Body of pancreas (tissue), 2 donors: ENCODE measurements around a stretch of chr7.

- PRO-cap = unidirectional peak, minus-strand start at chr7:6946224
- RAMPAGE, long total RNA, 2 experiments = no peak in any of the 2 experiments
Measured at GRCh38 chr7:6945940-6946453, 119.9 kb upstream of the CCZ1B start.

GRCh38 chr7:7100395-7100769 lies 82.0 kb upstream of the C1GALT1 start:
- PRO-cap = no peak
- RAMPAGE, long total RNA, 2 experiments = no peak in any of the 2 experiments

DNA sequence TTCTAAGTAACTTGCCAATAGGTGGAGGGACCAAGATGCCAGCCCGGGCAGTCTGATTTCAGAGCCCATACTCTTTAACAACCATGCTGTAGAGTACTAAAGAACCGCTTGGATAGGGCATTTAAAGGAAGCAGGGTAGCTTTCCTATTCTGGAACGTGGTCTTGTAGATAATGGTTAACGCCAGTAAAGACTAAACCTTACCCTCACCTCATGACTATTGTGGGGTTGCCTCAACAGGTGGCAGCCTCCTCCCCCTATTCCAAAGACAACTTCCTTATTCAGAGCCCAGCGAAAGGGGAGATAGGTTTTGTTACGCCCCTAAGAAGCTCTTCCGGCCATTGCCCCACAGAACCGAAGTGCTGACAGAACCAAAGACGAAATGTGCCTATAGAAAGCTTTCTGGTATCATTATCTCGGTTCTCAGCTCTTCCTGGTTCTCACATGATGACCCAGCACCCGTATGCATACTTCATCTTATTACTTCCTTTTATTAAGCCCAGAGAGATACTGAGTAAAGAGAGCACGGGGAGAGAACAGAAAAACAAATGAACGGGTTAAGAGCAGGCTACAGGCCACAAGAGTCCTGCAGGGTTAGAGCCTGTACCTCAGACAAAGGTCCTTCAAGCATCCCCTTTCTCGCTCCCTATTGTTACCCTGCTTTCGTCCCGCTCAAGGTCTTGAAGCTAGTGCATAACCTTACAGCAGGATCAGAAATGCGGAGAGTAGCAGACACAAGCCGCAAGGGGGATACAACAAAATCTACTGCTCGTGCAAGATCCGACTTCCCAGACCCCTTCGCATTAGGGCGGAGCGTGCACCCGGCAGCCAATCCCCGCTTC lies 502 bp upstream of the C1GALT1 start:
- PRO-cap = bidirectional peak, plus-strand start at position 339 of the sequence, minus-strand start at position 362 of the sequence; bidirectional peak, plus-strand start outside the sequence, minus-strand start at position 762 of the sequence
- RAMPAGE, long total RNA, 2 experiments = no peak in any of the 2 experiments

DNA sequence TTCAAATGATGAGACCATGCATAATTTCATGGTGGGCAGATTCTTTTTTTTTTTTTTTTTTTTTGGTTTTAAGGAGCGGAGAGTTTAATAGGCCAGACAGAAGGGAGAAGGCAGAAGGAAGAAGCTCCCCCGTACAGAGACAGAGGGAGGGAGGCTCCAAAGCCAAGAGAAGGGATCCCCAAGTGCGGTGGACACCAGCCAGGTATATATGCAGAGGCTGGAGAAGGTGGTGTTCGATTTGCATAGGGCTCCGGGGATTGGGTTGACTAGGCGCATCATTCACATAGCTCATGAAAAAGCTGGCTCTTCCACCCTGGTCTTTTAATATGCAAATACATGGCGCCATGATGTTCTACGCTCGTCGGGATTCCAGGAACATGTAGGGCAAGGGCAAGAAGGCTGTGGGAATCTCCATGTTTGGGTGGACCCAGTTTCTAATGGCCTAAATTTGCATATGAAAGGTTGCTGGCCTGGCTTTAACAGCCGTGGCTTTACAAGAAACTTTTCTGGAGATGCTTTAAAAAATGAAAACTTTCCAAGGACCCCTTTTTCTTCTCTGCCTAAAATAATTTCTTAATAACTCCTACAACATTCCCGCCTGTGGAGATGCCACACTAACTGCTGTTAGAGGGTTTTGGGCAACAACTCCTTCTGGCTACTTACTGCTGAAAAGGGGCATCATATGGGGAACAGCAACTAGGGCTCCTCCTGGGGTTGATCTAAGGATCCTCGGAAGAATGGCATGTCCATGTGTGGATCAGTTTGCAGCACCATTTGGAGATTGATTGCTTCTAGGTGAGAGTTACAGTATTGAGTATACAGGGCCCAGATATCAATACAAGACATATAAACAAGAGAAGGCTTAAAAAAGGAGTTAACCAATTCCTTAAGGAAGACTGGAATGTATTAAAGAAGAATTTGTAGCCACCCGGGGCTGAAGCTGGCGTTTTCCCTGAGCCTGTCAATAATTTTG lies 28.3 kb downstream of the C1GALT1 start:
- PRO-cap = no peak
- RAMPAGE, long total RNA, 2 experiments = no peak in any of the 2 experiments

DNA sequence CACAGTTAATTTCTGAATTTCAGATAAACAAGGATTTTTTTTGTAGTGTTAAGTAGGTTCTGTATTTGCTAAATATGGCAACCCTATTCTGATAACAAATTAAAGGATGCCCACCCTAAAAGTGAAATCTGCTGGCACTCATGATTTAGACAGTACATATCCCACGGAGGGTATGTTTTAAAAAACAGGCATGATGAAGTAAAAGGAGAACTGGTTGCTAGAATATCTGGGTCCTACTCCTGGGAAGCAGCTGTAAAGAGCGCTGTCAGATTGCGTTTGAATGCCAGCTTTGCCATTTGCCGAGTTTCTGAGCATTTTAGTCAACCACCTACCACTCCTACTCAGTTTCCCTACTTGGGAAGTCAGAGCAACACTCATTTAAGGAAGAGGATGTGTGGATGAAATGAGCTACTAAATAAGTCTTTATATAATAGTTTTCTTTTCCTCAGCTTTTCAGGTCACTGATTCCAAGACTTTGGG lies 1.2 kb upstream of the UMAD1 start:
- PRO-cap = no peak
- RAMPAGE, long total RNA, 2 experiments = no peak in any of the 2 experiments

DNA sequence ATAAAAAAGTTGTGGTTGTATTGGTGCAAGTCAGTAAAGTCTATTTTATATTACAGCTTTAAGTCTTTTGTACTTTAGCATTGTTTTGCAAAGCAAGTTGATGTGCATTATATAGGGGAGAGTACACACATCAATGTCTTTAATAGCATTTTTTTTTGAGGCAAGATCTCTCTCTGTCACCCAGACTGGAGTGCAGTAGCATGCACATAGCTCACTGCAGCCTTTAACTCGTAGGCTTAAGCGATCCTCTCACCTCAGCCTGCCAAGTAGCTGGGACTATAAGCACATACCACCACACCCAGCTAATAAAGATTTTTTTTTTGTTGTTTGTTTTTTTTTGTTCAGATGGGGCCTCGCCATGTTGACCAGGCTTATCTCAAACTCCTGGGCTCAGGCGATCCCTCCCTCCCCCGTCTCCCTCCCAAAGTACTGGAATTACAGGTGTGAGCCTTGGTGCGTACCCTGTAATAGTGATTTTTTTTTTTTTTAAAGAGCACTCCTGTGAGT lies 1.5 kb downstream of the UMAD1 start:
- PRO-cap = unidirectional peak, minus-strand start at position 225 of the sequence
- RAMPAGE, long total RNA, 2 experiments = no peak in any of the 2 experiments

DNA sequence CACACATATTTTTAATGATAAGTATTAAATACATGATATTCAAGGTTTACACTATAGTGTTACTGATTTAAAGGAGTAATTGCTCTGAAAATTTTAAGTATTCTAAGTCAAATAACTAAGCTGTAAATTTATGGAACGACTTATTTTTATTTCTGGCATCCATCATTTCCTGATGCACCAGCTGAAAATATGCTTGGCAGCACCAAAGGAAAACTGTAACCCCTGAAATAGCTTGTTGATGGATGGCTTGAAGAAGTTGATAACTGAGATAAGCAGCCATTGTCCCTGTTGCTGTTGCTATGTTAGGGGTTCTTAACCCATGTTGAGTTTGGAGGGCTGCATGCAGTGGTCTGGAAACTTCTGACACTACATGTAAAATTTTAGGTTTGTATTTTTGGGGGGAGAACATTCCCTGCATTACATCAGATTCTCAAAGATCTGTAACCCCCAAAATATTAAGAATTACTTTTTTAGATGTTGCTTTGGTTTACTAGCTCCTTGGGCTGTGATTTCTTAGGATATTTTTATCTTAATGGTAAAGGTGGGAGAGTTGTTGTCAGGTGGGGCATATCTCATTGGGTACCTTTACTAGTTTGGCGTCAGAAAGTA lies 30.6 kb downstream of the RPA3 start:
- PRO-cap = no peak
- RAMPAGE, long total RNA, 2 experiments = no peak in any of the 2 experiments

GRCh38 chr7:7699269-7699766 lies 19.1 kb downstream of the RPA3 start:
- PRO-cap = no peak
- RAMPAGE, long total RNA, 2 experiments = no peak in any of the 2 experiments

- PRO-cap = no peak
- RAMPAGE, long total RNA, 2 experiments = no peak in any of the 2 experiments
Measured at GRCh38 chr7:7719074-7719740, 800 bp upstream of the RPA3 start.

GRCh38 chr7:7830020-7830593 lies 111.7 kb upstream of the RPA3 start:
- PRO-cap = no peak
- RAMPAGE, long total RNA, 2 experiments = no peak in any of the 2 experiments

- PRO-cap = no peak
- RAMPAGE, long total RNA, 2 experiments = no peak in any of the 2 experiments
Measured at GRCh38 chr7:8221038-8221647, 40.8 kb downstream of the ICA1 start.

DNA sequence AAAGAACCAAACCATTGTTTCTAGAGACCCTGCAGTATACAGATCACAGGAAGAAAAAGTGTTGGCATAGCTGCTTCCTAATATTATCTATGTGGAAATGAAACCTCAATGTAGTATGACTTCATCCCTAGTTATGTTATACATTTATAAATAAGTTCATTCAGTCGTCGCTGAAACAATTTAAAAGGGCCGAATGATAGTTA lies 867 bp upstream of the ICA1 start:
- PRO-cap = no peak
- RAMPAGE, long total RNA, 2 experiments = no peak in any of the 2 experiments

- PRO-cap = no peak
- RAMPAGE, long total RNA, 2 experiments = no peak in any of the 2 experiments
Measured at GRCh38 chr7:8351548-8352023, 81.8 kb upstream of the NXPH1 start.

DNA sequence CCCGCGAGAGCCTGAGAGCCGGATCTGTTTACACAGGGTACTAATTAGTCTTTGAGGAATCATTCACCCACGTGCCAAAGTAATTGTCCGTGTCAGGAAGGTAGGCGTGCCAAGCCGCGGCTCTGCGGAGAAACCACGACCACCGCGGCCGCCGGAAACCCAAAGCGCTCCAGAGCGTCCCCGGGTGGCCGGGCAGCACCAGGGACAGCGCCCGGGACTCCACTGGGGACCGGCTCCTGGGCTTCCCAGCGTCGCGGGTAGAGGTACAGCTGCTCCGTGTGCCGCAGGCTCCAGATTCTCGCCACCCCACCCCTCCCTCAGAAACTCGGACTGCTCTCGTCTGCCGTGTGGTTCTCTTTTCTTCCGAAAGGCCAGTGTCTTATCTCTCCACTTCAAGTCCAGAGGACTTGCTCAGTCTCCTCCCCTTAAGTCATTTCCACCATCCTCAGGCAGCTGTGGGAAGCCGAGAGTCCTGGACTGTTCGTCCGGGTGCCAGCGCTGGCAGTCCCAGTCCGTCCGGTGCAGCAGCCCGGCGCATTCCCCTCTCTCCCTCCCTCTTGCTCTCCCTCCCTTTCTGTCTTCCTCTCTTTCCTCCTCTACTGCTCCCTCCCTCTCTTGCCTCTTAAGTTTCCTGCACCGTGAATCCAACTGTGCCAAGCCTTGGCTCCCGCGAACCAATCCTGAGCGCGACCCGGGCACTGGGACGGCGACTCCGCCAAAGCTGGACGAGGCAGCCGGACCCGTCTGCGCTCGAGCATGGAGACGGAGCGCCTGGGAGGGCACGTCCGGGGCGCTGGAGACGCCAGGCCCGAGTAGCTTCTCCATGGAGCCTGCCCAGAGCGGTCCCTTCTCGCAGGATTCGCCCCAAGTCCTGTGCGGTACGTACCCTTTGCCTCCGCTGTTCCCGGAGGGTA lies 726 bp downstream of the NXPH1 start:
- PRO-cap = no peak
- RAMPAGE, long total RNA, 2 experiments = no peak in any of the 2 experiments

DNA sequence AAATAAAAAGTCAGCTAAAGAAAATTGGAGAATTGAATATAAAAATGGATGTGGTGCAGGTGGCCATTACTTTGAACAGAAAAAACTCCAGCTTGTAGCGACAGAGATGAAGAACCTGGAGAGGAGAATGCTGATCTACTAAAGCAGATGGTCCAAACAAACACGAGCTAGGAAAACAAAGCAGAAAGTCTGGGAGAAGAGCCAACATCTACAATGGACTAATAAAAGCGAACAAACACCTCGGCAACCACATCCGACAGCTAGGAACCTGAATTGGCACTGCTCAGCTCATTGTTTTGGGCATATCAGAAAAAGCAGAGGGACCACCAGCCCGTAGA lies 204.6 kb downstream of the NXPH1 start:
- PRO-cap = no peak
- RAMPAGE, long total RNA, 2 experiments = no peak in any of the 2 experiments

- PRO-cap = no peak
- RAMPAGE, long total RNA, 2 experiments = no peak in any of the 2 experiments
Measured at GRCh38 chr7:9863405-9863885, 1076.5 kb downstream of the NDUFA4 start.

GRCh38 chr7:9995764-9995985 lies 944.3 kb downstream of the NDUFA4 start:
- PRO-cap = no peak
- RAMPAGE, long total RNA, 2 experiments = no peak in any of the 2 experiments

DNA sequence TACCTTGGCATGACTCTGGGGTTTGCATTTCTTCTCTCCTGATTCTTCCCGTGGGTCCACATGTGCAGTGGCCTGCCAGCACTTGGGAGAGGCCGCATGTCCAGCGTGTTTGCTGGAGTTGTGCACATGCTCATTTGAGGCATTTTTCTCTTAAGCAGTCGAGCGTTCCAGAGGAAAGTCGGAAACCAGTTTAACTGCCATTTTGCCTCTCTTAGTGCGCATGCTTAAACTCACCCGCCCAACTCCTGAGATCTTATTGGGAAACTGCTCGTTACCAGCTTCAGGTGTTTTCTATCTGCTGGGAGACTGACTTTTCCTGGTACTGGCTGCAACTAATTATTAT lies 854.7 kb downstream of the NDUFA4 start:
- PRO-cap = no peak
- RAMPAGE, long total RNA, 2 experiments = no peak in any of the 2 experiments

DNA sequence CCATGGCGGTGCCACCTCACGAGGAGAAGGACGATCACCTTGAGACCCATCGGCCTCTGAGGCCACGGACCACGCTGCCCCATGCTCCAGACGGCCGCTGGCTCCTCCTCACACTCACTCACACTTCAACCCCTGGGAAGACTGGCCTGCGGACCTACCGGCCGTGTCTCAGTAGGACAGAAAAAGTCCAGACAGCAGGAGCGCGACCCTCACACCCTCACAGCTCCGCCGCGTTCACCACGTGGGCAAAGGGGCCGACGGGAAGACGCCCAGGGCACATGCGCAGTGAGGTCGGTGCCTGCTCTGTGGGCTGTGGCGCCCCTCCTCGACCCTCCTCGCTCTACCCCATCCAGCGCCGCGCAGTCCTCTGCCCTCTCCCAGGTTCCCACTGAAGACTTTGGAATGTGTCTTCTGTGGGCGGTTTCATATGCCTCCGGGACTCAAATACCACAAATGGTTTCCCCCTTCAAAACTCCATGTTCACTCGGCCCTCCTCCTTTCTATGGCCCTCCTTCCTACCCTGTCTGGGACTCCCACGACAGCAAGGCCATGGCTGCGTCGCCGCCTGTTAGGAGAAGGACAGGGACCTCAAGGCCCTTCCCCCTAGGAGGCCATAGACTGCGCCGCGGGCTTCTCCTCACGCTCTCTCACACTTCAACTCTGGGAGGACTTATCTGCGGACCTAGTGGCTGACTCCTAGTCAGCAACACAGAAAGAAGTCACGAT lies 160.1 kb downstream of the NDUFA4 start:
- PRO-cap = no peak
- RAMPAGE, long total RNA, 2 experiments = no peak in any of the 2 experiments

DNA sequence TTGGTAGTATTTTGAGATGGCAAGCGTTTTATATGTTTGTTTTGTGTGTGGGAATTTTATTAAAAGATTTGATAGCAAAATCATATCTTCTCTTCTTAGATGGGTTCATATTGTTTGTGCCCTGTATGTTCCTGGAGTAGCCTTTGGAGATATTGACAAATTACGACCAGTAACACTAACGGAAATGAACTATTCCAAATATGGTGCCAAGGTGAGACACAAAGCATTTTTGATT lies 49.0 kb downstream of the PHF14 start:
- PRO-cap = no peak
- RAMPAGE, long total RNA, 2 experiments = no peak in any of the 2 experiments